ENCODE measurements around the gene TULP3.

DNA sequence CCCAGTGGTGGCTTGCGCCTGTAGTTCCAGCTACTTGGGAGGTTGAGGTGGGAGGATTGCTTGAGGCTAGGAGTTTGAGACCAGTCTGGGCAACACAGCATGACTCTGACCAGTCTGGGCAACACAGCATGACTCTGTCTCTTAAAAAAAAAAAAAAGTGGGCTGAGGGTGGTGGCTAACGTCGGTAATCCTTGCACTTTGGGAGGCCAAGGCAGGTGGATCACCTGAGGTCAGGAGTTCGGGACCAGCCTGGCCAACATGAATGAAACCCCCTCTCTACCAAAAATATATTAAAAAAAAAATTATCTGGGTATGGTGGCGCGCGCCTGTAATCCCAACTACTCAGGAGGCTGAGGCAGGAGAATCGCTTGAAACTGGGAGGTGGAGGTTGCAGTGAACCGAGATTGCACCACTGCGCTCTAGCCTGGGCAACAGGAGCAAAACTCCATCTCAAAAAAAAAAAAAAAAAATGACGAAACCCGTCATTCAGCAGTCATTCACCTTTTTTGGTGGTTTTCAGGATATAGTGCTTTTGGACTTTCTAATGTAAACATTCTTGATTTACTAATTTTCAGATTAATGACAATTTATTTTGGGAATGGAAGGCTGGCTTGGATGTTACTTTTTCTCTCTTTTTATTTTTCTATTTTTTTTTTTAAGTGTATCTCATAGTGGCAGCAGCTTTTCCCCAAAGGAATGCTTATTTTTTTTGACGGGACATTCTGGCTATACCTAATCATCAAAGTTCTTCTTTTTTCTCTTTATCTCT lies 4.5 kb downstream of the ADIPOR2 start:
- RAMPAGE, long total RNA: no peak
- RRBS: no CpG with 5 or more reads among the region's 13 CpGs

GRCh38 chr12:1974904-1975291 lies 29.4 kb downstream of the DCP1B start:
- RAMPAGE, long total RNA: no peak

GRCh38 chr12:2055102-2055488 lies 2.3 kb downstream of the CACNA1C start:
- RAMPAGE, long total RNA: no peak
- RRBS: no CpG with 5 or more reads among the region's 1 CpG

GRCh38 chr12:2075415-2075923 lies 22.7 kb downstream of the CACNA1C start:
- RAMPAGE, long total RNA: no peak
- RRBS: no CpG with 5 or more reads among the region's 6 CpGs

- RAMPAGE, long total RNA: no peak
- RRBS: no CpG with 5 or more reads among the region's 8 CpGs
These were observed 214.9 kb downstream of the CACNA1C start for GRCh38 chr12:2267584-2268110.

- RAMPAGE, long total RNA: no peak
- RRBS: no CpG with 5 or more reads among the region's 19 CpGs
These were observed 231.8 kb downstream of the CACNA1C start for GRCh38 chr12:2284276-2285254.

DNA sequence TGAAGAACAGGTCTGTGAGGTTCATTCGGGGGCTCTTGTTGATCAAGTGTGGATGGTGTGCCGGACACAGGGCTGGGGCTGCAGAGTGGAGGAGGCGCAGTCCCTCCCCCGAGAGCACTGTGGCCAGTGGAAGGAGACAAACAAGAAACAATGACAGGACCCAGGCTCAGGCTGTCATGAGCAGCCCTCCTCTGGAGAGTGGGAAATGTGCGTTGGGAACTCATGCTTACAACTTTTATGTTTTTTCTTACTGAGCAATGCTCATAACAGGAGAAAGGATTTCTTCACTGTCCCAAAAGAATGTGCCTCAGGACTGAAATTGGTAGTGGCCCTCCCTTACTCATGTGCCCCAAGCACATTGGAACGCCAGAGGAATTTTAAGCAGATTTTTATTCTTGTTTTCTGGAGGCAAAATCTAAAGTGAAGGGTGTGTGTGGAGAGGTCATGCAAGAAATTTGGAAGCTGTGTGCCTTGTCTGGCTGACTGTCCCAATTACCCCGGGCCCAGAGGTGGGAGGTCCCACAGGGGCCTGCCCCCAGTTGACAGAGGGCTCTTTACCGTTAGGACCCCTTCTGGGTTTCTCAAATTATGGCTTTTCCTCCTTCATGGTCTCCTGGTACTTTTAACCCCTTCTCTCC lies 233.9 kb downstream of the CACNA1C start:
- RAMPAGE, long total RNA: no peak
- RRBS: no CpG with 5 or more reads among the region's 8 CpGs

- RAMPAGE, long total RNA: no peak
- RRBS: no CpG with 5 or more reads among the region's 11 CpGs
These were observed 272.9 kb downstream of the CACNA1C start for GRCh38 chr12:2325589-2326111.

DNA sequence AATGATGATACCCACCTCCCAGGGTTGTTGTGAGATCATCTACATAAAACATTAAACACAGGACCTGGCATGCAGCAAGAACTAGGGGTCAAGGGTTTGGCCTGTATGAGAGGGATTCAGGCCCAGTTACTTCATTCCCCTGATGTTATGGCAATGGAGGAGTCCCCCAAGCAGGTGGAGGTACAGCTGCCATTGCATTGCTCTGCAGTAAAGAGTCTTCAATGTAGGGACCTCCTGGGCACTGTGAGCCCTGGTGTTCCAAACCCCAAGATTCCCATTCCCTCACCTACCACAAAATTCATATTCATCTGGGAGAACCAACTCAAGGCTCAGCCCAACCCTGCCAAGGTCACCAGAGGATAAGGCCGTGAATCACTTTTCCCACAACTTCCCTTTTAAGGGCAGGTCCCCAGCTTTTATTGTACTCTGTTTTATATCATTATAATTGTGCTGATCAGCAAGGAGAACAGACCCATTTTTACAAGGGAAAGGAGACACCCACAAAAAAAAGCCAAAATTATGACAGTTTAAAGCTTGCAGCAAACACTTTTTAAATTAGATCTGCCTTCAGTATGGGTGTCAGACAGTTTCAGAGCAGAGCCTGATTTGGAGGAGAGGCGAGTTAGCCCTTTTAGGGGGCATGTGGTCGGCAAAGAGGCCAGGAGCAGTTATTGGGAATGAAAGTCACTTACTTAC lies 363.0 kb upstream of the FKBP4 start:
- RAMPAGE, long total RNA: no peak
- RRBS: no CpG with 5 or more reads among the region's 3 CpGs

GRCh38 chr12:2624698-2625103 lies 170.1 kb upstream of the FKBP4 start:
- RAMPAGE, long total RNA: no peak
- RRBS: no CpG with 5 or more reads among the region's 14 CpGs

DNA sequence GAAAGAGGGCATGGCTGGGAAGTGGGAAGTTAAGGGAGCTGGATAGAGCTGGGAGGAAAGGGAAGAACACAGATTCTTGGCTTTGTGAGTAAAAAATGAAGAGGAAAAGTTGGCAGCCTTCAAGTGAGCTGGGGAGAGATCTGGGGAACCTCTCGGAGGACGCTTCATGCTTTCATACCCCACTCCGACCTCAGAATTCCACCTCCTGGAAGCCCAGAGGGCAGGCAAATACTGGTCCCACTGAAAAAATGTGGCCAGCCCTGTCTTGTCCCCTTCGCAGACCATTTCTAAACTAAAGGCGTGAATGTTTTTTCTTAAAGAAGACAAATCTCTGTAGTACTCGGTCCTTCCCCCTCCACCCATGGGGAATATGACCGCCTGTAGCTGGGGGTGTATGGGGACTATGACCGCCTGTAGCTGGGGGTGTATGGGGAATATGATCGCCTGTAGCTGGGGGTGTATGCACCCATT lies 162.8 kb upstream of the FKBP4 start:
- RAMPAGE, long total RNA: no peak
- RRBS: no CpG with 5 or more reads among the region's 9 CpGs

GRCh38 chr12:2795608-2796221 lies 945 bp downstream of the FKBP4 start:
- RAMPAGE, long total RNA: no peak
- RRBS: under 1% methylated on average over 30 of the region's 61 CpGs

DNA sequence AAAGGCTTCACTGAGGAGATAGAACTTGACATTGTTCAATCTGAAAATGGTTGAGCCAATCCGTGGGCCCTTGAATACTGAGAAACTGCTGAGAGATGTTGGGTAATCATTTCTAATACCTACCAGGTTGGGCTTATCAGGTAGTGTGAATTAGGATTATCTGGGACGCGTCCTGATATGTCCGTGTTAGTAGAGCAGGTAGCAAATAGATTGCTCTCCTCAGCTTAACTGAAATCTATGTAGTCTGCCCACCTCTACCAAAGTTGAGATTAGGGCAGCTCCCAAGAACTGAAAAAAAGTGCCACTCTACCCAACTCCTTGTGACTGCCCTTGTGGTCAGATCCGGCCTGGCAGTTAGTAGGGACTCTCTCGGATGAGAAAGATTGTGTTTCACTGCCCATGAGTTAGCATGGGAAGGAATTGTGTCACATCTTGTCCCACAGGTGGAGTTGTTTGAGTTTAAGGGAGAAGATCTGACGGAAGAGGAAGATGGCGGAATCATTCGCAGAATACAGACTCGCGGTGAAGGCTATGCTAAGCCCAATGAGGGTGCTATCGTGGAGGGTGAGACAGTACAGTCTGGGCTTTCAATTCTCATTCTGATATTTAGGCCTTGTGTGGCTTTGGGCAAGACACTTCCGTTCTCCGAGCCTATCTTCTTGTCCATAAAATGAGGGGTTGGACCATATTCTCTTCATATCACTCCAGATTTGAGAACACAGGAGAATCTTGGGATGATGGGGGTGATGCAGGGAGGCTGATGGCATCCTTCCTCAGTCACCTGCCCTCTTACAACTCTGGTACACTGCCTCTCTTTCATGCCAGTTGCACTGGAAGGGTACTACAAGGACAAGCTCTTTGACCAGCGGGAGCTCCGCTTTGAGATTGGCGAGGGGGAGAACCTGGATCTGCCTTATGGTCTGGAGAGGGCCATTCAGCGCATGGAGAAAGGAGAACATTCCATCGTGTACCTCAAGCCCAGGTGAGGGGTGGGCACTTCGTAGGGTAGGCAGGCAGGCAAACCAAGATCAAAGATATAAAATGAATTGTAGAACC lies 3.8 kb downstream of the FKBP4 start:
- RAMPAGE, long total RNA: no peak
- RRBS: no CpG with 5 or more reads among the region's 20 CpGs

DNA sequence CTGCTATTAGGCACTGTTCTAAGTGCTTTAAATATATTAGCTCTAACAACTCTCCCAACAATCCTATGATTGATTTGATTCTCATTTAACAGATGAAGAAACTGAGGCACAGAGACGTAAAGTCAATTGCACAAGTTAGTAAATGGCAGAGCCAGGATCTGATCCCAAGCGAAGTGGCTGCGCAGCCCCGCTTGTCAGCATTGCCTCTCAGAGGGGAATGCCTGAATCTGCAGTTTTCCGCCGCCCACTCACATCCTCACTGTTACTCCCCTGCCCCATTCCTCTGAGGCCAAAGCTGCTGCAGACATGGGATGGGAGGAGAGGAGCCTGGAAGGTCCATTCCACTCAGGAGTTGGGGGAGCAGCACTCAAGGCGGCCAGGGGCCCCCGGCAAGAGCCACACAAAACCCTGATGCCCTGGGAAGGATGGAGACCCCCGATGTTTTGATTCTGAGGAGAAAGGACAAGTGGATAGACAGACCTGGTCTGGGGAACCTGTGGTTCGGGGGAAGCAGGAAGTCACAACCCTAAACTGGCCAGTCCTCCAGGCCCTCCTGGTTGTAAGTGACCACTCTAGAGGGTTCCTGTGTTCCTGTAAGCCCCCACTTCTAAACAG lies 970 bp downstream of the NRIP2 start:
- RAMPAGE, long total RNA: no peak
- RRBS: no CpG with 5 or more reads among the region's 10 CpGs

- RAMPAGE, long total RNA: no peak
- RRBS: no CpG with 5 or more reads among the region's 9 CpGs
These were observed 1.4 kb downstream of the RHNO1 start for GRCh38 chr12:2878183-2879126.

DNA sequence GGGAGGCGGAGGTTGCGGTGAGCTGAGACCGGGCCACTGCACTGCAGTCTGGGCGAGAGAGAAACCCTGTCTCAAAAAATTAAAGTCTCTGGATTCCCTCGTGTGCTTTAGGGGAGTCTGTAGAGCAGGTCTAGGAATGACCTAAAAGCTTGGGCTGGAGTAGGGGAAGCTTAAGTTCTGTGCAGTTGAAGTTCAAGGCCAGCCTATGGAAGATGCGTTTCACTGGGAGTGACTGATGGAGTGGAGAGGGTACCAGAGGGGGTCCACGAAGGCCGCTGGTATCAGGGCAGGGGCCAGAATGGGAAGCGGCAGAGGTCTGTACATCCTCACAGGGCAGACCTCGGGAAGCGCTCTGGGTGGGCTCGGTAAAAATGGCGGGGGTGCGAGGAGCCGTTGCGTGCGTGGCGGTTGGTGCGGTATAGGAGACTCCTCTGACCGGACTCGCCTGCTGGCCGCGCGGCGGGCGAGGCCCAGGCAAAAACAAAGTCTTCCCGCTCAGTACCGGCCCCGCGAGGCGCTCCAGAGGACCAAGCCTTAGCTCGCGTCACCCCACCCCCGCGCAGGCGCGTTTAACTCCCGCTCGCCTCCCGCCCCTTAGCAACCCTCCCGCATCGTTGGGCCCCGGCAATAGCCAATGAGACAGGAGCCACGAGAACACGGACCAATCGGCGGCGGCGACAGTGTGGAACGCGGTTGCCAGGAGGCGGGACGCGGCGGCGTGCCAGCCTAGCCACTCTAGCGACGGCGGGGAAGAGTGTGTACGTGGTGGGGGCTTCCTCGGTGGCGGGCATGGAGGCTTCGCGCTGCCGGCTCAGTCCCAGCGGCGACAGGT lies at the start of gene TULP3:
TULP3 (plus strand) TSS at position 733 of the 832 bp plus-strand sequence.
- RAMPAGE, long total RNA: no peak
- RRBS: under 1% methylated on average over 12 of the region's 67 CpGs

- RAMPAGE, long total RNA: no peak
- RRBS: 0% methylated on average over 1 of the region's 6 CpGs
These were observed 55.8 kb downstream of the TSPAN9 start for GRCh38 chr12:3133103-3133311.

- RAMPAGE, long total RNA: no peak
- RRBS: no CpG with 5 or more reads among the region's 12 CpGs
These were observed 127.2 kb downstream of the TSPAN9 start for GRCh38 chr12:3204133-3204928.

GRCh38 chr12:3213020-3213657 lies 136.0 kb downstream of the TSPAN9 start:
- RAMPAGE, long total RNA: no peak
- RRBS: no CpG with 5 or more reads among the region's 14 CpGs

DNA sequence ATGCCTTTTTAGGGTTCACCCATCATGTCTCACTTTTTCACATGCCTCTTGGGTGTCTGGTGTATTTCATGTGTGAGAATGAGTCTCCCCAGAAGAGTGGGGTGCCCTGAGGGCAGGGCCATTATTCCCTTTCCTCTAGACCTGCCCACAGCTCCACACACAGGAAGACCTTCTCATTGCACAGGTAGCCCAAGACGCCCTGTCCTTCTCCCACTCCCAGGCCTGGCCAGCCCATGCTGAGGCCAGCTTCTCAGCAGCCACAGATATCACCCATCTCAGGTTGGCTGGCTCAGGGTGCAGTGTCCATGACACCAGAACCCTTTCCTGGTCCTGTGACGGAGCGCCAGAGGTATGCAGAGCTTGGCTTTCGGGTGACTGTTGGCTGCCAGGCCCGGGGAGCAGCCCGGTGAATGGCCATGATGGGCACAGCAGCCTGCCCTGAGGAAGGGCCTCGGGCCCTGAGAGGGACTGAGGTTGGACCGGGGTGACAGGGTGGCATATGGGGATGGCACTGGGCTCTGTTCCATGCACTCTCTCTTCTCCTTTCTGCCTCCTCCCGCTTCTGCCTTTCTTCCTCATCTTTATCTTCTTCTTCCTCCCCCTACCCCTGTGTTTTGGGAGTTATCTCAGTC lies 173.4 kb downstream of the TSPAN9 start:
- RAMPAGE, long total RNA: no peak
- RRBS: 84% methylated on average over 3 of the region's 9 CpGs